Epidermal melanocyte (primary cell): ENCODE measurements around the genes BZW1 and NDUFB3.

DNA sequence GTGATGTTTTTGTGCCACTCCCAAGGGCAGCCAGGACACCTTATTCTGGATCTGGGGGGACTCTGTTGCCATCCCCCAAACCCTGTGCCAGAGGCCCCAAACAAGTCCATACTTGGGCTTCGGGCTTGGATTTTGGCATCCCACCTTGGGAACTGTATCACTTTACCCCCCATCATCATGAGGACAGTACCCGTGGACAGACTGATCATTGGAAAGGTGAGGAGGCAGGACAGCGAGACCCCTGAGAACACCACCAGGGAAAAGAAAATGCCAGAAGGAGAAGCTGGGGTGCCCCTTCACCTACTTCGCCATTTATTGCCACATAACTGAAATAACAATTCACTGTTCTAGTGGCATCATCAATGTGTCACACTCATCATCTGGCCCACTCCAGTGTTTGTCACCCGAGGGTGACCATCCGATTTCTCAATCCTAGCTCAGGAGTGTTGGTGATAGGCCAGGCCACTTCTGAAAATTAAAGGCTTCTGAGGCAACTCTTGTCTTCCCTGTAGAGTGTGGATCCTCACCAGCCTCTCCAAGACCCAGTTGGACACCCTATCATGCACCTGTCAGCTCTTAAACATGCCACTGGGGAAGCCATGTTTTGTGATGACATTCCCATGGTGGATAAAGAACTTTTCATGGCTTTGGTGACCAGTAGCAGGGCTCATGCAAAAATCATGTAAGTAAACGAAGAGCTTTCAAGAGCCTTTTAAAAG is 63.0 kb upstream of the BZW1 start:
- RRBS: no CpG with 5 or more reads among the region's 7 CpGs

GRCh38 chr2:200756675-200757483 is 54.8 kb upstream of the BZW1 start:
- RRBS: no CpG with 5 or more reads among the region's 3 CpGs

DNA sequence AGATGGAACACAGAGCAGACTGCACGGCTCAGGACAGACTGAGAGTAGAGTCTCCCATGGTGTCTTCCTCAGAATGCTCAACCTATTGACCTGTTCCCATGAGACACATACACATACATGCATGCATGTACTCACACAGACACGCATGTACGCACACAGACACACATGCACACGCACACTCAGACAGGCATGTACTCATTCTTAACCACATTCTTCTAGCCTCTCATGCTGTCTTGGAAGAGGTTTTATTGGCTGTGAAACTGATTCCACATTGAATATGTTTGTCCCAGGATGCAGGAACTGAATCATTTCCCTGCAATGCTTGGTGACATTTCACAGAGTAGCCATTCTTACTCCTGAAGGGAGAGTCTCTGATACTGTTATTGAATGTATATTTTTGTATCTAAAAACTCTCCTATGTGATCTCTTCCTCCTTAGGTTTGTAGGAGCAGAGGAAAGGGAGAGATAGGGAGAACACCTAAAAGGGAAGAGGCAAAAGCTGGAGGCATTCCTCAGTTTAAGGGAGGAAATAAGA is 23.4 kb upstream of the BZW1 start:
- RRBS: no CpG with 5 or more reads among the region's 4 CpGs

- RRBS: no CpG with 5 or more reads among the region's 5 CpGs
These were observed 16.5 kb upstream of the BZW1 start for GRCh38 chr2:200795163-200795619.

- RRBS: 4% methylated on average over 18 of the region's 75 CpGs
These were observed at the start of gene BZW1 for GRCh38 chr2:200811167-200812059. Gene BZW1, plus strand, starts transcription at chr2:200811910.

GRCh38 chr2:200826898-200828013 is 15.5 kb downstream of the BZW1 start:
- RRBS: no CpG with 5 or more reads among the region's 5 CpGs

DNA sequence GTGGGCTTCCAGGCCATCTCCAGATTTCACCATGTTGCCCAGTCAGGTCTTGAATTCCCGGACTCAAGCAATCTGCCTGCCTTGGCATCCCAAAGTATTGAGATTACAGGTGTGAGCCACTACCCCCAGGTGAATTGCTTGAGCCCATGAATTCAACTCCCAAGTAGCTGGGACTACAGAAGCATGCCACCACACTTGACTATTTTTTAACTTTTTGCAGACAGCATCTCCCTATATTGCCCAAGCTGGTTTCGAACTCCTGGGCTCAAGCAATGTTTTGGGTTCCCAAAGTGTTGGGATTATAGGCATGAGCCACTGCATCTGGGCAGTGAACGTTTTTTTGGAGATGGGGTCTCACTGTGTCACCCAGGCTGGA is 14.8 kb downstream of the CLK1 start:
- RRBS: no CpG with 5 or more reads among the region's 3 CpGs

GRCh38 chr2:200964326-200964567 is 787 bp upstream of the ORC2 start:
- RRBS: no CpG with 5 or more reads among the region's 5 CpGs

DNA sequence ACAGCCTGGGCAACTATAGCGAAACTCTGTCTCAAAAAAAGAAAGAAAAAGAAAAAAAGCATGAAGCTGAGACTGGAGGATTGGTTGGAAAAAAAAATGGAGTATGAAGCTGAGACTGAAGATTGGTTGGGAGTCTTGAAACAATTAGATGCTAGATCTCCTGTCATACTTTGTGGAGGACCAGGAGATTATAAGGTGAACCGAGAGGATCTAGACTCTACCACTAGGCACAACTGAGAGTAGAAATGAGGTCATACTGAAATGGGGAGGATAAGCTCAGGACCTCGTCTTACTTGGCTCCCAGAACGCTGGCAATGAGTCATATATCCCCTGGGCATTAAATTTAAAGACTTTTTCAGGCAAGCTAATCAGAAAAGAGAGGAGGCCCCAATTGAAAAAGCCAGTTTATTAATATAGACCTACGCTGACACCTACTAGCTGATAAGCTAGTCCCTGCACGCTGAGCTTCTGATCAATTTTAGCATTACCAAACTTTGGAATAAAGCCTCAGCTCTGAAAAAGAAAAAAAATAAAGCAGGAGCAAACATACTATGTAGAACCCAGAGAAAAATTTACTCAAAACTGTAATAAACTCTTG is 3.4 kb upstream of the ORC2 start:
- RRBS: no CpG with 5 or more reads among the region's 6 CpGs

DNA sequence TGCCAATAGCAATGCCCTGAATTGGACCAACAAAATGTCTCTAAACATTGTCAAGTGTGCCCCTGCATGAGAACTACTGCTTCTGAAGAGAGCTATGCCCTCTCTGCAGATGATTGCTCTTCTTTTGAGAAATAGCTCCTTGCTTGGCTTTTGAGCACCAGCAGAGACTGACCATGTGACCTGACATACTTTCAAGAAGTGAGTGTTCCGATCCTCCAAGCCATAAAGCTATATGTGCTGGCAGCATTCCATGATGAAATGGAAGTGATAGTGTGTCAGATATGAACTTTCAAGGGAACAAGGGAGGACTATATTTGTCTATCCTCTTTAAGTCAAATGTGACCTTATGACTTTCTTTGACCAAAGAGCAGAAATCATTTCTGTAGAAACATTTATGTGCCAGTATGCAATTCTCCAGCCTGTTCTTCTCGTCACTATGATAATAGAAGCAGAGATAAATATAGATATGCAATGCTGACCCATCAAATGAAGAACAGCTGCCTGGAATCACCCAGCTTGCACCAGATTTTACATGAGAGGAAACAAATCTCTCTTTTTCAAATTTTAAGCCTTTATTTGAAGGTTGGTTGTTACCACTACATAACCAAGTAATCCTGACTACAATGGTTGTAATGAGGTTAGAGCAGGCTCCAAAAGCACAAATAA is 14.4 kb downstream of the HYCC2 start:
- RRBS: no CpG with 5 or more reads among the region's 2 CpGs

- RRBS: 0% methylated on average over 4 of the region's 37 CpGs
These were observed at the start of gene NDUFB3 for GRCh38 chr2:201071475-201072416. Gene NDUFB3, plus strand, starts transcription at chr2:201072001.

GRCh38 chr2:201138780-201139451 is 23.0 kb downstream of the CFLAR start:
- RRBS: no CpG with 5 or more reads among the region's 14 CpGs

- RRBS: no CpG with 5 or more reads among the region's 2 CpGs
These were observed 3.5 kb downstream of the CASP8 start for GRCh38 chr2:201263847-201264177.

- RRBS: no CpG with 5 or more reads among the region's 1 CpG
These were observed 21.4 kb upstream of the FLACC1 start for GRCh38 chr2:201378618-201378818.

DNA sequence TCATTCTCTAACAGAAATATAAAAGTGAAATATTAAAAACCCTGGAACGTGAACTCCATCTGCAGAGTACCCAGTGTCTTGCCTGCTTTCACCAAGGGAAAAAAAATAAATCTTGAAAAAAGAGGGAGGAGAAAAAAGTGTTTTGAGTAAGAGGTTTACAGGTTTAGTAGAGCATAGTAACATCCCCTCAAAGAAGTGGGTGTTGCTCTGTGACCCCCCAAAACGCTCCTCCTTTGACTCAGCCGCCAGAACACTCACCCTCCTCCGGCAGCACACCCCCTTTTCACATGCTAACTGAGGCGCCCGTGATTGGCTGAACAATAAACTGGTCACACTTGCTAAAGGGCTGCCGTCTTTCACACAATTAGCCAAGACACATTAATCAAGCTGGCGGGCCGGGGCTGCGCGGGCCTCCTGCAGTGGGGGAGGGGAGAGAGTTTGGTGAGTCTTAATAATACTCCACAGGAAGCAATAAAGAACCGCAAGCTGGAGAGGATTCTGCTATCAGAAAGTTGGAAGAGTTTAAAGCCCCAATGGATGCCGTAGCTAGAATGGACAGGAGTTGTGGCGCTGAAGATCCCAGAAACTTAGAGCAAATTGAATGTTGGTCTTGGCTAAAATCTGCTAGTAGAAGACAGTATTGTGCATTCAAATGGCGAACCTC is 52.5 kb downstream of the CDK15 start:
- RRBS: no CpG with 5 or more reads among the region's 15 CpGs

DNA sequence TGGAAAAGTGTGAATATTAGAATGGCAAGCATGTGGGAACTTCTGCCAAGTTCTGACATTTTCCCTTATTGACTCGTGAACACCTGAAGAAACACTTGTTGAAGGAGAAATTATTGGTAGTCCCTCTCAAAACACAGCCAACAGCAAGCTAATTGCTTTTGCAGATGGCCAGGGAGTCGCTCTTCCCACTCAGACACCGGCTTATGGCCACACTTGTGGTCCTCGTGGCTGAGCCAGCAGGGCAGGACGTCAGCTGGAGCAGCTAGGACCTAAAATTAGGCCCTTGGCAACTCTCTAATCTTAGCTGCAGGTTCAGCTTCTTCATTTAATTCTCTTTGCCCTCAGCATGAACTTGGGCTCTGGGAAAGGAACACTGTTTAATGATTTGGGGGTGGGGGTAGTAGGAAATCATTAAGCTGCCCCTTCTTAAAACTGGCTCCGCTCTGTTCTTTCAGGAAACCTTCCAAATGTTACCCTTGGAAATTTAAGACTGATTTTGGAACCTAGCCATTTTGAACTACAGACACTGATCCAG is 77.3 kb downstream of the CDK15 start:
- RRBS: no CpG with 5 or more reads among the region's 6 CpGs

DNA sequence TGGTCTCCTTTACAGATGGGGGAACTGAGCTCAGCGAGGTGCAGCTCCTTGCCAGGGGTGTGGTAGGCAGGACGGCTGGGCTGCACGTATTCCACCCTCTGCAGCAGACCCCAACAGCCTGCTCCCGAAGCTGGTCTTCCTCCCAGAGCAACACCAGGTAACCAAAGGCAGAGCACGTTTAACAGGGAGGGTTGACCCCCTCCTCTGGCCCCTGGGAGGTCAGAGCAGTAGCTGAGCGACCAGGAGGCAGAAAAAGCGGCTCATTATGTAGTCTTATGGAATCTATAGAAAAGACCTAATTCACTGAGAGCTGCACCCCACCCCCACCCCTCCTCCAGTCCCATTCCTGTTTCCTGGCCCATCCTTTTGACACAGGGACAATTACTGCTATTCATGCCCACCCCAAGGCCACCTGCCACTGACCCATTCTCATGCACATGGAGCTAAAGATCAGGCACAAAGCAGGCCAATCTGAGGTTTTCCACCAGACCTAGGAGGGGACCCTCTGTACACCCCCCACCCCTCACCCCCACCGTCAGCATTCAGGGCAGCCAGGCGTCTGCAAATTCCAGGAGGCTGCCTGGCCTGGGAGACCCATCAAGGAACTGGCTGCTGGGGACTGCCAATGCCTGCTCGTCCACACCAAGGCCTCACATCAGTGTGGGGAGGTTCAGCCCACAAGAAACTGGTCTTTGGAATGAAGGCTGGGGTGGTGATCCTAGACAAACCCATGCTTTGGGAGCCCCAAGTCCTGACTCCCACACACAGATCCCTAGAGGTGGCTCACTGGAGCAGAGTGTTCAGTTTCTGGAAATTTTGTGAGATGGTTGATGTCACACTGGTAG is 60.8 kb upstream of the FZD7 start:
- RRBS: no CpG with 5 or more reads among the region's 10 CpGs

DNA sequence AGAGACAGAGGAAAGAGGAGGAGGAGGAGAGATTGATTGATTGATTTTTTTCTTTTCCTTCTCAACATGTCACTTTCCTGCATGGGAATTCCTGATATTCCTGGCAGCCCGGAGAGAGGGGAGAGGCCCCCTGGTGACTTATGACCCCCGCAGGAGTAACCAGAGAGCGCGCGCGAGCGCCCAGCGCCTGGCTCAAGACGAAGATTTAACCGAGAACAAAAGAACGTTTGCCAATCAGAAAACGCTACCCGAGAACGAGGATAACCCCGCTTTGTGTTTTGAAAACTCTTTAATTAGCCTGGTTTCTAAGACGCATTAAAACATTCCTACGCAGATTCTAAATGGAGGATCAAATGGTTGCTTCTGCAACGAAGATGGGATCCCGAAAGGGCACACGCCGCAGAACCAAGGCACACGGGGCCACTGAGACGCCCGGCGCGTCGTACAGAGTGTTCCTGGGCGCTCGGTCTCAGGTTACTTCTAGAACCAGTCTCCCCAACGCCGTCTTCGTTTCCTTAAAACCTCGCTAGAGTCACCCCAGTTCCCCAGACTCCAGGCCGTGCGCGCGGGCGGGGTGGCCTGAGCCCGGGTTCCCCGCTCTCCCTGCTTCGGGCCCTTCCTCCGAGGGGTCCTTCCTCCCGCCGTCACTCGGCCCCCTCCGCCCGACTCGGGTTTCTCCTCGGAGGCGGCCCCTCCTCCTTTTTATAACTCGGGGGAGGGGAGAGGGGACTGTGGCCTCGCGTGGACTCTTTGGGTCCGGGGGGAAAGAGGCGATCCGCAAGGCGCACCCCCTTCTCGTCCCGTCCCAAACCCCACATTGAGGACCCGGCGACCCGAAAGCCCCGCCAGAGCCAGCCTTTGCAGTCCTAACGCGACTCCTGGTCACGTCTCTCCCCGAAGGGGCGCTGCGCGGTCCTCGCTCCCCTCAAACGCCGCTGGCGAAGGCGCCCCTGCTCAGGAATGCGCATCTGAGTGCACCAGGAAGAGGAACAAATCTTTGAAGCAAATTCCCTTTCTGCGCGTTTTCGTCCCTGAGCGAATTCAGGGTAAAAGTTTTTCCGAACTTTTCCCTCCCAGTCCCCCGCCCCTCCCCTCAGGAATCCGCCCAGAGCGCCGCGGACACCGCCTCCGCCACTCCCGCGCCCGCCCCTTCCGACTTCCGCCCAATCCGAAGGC is 770 bp upstream of the FZD7 start:
- RRBS: 1% methylated on average over 19 of the region's 94 CpGs

- RRBS: no CpG with 5 or more reads among the region's 3 CpGs
These were observed 12.4 kb downstream of the NOP58 start for GRCh38 chr2:202277862-202278454.

- RRBS: no CpG with 5 or more reads among the region's 12 CpGs
These were observed 15.2 kb downstream of the NOP58 start for GRCh38 chr2:202280651-202281264.